Metastatic Liver Carcinoma in the Lung (tissue), 2 donors: ENCODE measurements around the genes SPDYE21, SPDYE9 and FKBP6.

DNA sequence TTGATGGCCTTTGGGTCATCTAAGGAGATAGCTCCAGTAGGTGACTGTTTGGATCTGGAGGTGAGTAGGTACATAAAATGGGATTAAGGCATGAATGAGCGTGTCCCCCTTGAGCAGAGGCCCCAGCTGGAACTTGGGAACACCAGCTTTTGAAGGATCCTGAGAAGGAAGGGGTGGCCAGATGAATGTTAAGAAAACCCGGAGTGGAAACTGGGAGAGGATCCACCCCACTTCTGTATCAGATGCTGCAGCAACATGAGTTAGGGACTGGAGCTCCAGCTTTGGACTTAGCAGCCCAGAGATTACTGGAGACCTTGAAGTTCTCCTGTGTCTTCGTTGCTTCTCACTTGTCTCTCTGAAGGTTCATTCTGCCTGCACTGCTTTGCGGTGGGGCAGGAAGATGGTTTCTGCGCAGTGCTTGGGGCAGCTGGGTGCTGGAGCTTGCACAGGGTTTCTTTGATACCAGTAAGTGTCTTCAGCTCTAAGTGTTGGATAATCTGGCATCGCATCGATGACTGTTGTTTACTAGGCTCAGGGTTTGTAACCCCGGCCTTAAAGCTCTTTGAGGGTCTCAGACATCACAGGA lies 9.3 kb downstream of the TMEM248 start:
- PRO-cap, 2 experiments, result no peak in any of the 2 experiments

GRCh38 chr7:67066985-67067530 lies 70.4 kb downstream of the TYW1 start:
- PRO-cap, 2 experiments, result no peak in any of the 2 experiments

DNA sequence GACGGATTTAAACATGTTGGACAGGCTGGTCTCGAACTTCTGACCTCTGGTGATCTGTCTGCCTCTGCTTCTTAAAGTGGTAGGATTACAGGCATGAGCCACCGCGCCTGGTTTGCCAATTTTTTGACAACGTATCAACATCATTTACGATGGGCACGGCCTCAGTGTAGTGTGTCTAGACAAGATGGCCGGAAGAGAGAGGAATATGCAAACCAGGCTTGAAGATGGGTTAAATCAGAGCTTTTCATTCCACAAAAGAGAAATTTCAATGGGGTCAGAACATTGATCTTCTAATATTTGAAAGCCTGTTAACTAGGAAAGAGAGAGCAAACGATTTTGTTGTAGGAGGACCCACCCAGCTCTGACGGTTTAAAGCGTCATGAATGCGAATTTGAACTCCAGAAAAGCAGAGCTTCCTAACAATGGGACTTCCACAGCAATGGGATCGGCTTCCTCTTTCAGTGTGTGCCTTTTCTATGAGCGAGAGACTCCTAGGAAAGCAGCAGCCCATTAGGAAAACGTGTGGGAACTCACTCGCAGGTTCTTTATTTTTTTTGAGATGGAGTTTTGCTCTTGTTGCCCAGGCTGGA lies at the start of gene SPDYE21:
Gene SPDYE21, plus strand, starts transcription at position 419 of the 590 bp plus-strand sequence.
- PRO-cap, 2 experiments, result no peak in any of the 2 experiments

GRCh38 chr7:67625280-67626012 lies 348.7 kb downstream of the SPDYE21 start:
- PRO-cap, 2 experiments, result no peak in any of the 2 experiments

- PRO-cap, 2 experiments, result no peak in any of the 2 experiments
Observed at GRCh38 chr7:69598800-69599083, 467 bp downstream of the AUTS2 start.

DNA sequence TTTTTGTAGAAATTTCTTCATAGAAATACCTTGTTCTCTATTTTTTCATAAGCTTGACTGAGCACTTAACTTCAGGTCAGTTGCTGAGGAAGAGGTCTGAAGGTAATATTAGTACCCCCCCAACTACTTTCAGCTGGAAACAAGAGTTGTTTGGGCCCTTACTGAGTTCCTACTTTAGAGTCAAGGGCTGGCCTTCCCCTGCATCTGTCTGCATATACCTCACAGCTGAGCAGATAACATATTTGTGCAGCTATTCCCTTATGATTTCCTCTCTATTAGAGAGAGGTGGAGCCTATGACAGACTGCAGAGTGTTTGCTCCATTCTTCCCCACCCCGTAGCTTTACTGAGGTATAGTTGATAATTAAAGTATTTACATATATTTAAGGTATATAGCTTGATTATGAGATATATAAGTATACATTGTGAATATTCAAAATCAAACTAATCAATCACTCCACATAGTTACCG lies 355.5 kb downstream of the AUTS2 start:
- PRO-cap, 2 experiments, result no peak in any of the 2 experiments

DNA sequence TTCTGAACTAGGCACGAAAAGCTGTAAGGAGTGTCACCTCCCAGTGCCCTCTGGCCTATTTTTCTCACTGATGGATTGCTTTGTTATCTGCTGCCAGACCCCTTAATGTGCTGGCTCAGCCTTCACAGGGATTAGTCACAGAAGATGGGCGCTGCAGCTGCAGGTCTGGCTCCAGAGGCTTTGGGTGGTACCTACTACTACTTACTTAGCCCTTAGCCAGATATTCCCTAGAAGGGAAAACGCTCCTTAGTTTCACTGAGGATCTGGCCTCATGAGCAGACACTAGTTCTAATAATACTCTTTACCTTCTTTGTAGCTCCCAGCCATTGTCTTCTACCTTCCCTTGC lies 427.7 kb downstream of the AUTS2 start:
- PRO-cap, 2 experiments, result no peak in any of the 2 experiments

DNA sequence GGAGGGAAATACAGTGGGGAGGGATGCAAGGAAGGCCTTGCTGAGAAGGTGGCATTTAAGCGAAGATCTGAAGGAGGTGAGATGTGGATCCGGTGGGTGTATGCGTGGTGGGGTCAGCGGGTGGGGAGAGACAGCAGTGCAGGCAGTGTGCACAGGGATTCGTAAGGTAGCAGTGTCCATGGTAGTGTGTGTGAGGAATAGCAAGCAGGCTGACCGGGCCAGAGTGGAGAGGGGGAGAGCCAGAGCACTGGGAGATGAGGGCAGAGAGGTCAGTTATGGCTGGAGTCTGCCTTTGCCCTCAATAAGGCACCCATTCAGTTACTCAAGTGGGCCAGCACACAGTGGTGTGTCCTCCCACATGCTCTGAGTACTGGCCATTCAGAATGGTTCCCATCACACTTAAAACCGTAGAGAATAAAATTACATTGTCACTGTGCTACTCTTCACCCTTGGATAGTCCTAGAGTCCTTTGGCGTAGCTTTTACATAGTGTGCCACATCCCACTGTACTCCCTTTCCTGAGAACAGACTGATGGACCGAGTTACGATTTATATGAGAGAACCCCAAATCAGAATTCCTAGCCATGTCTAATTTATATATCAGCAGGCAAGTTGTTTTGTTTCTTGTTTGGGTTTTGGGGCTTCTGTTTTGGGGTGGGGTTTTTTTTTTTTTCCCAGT lies 660.1 kb upstream of the GALNT17 start:
- PRO-cap, 2 experiments, result no peak in any of the 2 experiments

DNA sequence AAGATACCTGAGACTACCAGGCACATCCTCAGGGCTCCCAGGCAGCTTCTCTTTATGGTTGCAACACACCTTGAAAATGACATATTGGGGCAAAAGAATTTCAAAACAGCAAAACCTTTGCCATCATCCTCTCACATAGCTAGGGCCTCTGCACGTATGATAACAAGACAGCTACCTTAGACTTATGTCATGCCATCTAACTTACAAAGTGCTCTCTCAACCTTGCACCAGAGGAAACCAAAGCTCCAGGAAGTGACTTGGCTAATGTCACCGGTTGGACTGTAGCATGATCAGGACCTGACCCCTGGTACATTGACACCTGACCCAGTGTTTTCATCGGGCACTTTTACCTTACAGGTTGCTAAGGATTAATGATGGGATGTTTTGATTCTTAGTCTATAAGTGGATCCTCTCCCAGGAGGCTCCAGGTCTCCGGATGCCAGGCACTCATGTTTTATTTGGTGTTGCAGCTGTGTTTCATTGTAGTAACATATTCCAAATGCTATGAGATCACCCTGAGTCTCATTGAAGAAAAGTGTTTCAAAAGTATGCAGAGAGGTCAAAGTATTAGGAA lies 529.8 kb upstream of the GALNT17 start:
- PRO-cap, 2 experiments, result no peak in any of the 2 experiments

DNA sequence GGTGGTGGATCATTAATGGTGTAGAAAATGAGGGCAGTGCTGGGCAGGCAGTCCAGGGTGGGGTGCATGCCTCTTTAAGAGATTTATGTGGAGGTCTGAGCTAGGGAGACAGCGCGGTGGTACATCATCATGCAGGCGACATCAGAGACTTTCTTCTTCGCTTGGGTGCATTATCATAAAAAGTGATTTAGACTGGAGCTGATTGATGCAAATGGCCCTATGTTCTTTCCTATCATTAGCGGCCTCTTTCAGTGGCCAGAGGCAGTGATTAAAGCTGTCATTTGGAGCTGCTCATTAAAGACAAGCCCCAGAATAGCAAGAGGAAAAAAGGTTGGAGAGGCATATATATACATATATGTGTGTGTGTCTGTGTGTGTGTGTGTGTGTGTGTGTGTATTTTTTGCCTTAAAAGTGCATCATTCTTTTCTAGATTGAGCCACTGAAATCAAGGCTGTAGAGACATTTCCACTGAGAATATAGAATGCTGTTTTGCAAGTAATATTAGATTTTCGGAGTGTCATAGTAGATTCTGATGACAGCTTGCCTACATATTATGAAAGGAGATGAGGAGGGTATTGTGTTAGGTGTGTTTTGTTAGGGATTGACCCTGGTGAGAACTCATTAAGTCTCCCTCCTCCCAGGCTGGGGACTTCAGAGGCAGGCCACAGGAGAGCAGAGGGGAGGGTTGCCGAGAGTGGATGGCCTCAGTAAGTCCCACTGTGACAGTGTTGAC lies 518.9 kb upstream of the GALNT17 start:
- PRO-cap, 2 experiments, result no peak in any of the 2 experiments

DNA sequence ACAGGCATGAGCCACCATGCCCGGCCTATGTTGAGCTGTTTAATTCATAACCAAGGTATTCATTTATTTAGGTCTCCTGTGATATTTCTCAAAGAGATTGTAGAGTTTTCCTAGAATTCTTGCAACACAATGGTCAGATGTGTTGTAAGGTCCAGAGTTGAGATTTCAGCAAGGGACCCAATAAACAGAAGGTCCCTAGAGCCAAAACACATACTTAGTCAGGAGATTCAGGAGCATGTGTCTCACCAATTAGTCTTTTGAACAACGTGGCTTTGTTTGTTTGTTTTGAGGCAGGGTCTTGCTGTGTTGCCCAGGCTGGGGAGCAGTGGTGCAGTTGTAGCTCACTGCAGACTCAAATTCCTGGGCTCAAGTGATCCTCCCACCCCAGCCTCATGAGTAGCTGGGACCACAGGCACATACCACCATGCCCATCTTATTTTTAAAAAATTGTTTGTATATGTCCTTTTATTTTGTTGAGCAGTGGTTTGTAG lies 321.3 kb upstream of the GALNT17 start:
- PRO-cap, 2 experiments, result no peak in any of the 2 experiments

GRCh38 chr7:71221463-71221856 lies 89.5 kb downstream of the GALNT17 start:
- PRO-cap, 2 experiments, result no peak in any of the 2 experiments

DNA sequence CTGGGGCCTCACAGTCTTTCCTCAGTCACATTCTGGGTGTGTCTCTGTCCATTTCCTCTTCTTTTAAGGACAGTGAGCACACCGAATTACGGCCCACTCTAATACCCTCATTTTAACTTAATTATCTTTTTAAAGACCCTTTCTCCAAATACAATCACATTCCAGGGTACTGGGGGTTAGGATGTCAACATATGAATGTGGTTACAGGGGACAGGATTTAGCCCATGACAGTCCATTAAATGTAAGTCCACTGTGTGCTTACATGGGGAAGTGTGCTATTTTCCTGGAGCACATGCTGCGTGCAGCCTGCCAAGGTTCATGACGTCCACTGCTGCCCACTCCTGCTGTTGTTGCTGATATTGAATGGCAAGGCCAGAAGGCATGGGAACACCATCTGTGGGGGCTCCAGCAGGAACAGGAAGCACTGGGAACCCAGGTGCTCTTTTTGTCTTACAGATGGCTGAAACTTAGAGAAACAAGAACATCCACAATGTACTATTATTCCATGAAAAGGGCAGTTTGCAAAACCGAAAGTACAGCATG lies 365.5 kb downstream of the GALNT17 start:
- PRO-cap, 2 experiments, result no peak in any of the 2 experiments

DNA sequence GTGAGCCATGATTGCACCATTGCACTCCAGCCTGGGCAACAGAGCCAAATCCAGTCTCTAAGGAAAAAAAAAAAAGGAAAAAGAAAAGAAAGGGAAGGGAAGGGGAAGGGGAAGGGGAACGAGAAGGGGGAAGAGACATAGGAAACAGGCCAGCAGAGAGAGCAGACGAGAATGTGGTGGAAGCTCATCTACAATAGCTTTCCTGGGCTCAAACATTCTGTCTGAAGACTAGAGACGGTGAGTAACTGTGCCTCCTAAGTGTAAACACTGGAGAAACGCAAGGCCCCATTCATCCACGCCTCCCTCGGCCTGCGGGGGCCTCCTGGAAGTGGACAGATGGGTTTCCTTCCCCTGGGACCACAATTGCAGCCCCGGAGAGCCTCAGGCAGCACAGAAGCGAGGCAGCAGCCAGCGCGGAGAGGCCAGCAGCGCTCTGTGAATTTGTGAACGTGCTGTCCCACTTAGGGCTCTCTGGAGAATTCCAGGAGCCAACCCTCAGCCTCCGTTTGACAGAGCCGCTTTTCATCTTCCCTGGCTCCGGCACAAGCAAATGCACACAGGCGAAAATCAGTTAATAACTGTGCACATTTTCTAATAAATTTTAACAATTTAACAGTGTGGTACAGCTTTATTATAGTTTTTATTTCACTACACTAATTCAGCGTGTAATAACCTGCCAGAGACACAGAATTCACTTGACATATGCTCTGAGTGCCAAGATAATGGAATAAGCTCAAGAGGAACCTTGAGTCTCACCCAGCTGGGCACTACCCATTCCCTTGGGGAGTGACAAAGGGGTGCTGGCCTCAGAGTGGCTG lies 23.2 kb upstream of the CALN1 start:
- PRO-cap, 2 experiments, result no peak in any of the 2 experiments

DNA sequence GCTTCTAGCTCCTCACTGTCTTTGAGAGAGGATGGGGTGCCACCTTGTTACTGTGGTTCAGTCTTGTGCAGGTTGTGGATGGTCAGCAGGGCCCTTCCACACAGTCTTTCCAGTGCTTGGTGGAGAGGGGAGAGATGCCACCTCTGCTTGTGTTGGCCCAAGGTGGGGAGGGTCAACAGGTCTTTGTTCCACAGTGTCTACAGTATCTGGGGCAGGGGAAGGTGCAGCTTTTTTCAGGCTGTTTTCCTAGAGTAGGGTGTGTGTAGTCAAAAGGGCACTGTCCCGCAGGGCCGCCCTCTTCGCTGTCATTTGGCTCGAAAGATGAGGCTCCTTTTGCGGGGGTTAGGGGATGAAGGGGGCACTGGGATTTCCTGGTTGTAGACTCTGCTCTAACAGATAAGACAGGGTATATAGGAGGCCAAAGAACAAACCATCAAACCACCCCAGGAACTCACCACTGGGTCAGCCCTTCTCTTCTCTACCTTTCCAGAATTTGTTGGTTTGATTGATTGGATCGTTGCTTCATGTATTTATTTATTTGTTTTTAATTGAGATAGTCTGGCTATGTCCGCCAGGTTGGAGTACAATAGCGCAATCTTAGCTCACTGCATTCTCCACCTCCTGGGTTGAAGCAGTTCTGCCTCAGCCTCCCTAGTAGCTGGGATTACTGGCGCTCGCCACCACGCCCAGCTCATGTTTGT lies 14.3 kb upstream of the POM121 start:
- PRO-cap, 2 experiments, result no peak in any of the 2 experiments

DNA sequence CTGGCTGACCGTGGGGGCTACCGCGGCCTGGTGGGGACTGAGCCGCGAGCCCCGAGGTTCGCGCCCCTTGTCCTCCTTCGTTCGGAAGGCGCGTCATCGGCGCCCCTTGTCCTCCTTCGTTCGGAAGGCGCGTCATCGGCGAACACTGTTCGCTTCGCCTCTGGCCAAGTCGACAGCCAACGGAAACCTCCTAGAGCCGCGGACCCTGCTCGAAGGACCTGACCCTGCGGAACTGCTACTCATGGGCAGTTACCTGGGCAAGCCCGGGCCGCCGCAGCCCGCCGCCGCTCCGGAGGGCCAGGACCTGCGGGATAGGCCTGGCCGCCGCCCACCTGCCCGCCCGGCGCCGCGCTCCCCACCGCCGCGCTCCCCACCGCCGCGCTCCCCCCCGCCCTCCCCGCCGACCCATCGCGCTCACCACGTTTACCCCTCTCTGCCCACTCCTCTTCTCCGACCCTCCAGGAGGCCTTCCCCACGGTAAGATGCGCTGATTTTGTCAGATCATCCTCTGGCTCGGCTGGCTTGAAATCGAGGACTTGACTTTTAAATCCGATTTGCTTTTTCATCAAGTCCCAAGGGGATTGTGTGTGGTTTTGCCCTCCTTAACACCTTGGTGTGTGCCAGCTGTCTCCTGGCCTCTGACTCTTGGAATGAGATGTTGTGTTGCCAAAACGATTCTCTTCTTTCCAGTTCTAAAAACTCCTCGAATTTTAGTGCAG lies 553 bp downstream of the POM121 start:
- PRO-cap, 2 experiments, result no peak in any of the 2 experiments

- PRO-cap, 2 experiments, result no peak in any of the 2 experiments
Observed at GRCh38 chr7:73085809-73086294, at the start of gene SPDYE9. SPDYE9 (minus strand) TSS chr7:73086038.

- PRO-cap, 2 experiments, result no peak in any of the 2 experiments
Observed at GRCh38 chr7:73308115-73308724, 406 bp downstream of the NSUN5 start.

DNA sequence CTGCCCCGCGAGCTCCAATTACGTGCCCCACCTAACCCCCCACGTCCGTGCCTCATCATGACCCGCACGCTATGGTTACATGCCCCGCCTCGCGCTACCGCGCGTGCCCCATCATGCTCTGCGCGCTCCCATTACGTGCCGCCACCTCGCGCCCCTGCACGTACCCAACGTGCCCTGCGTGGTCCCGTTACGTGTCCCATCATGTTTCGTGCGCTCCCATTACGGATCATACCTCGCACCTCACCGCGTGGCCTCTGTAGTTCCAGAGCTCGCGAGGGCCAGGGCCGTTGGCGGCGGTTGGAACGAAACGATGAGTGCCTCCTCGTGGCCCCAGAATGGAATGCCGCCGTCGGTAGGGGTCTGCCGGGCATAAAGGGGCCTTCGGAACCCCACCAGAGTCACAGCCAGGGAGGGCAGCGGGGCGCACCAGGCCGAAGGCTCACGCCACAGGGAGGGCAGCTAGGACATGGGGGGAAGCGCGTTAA lies at the start of gene FKBP6:
Gene FKBP6, plus strand, starts transcription at position 199 of the 485 bp plus-strand sequence.
- PRO-cap, 2 experiments, result no peak in any of the 2 experiments

DNA sequence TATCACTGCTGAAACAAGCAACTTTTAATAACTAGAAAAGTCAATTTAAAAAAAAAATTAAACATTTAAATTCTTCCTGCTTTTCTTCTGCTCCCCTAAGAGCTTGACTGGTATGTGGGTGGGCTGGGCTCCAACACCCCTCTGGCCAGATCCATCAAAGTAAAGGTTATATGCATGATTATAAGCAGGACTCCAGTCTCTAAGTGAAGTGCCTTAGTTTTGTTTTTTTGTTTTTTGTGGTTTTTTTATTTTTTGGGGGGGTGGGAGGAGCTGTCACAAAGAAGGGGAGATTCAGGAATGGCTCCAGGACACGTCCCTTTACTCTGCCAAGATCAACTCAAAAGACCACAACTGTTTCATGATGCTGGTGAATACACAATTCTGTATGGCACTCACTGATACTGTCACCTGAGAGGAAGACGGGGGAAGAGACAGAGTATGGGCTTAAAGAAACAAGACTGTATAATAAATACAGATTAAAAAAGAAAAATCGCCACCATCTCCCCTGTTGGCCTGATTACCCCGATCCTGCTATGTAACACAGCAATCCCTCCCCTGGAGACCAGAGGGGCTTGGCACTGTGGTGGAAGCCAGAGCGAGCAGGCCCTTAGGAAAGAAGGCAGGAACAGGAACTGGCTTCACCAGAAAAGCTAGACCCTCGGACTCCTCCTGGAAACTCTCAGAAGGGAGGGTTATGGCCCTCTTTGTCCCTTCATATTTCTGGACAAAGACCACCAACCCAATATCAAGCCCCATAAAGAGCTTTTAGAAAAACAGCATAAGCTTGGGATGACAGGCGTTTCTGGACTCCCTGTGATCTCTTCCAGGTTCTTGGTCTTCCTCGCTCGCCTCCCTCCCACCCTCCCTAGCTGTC lies 7.9 kb downstream of the FZD9 start:
- PRO-cap, 2 experiments, result no peak in any of the 2 experiments